Pericardium (tissue), 1 donor: Measurements from ENCODE around the gene TYRP1.

DNA sequence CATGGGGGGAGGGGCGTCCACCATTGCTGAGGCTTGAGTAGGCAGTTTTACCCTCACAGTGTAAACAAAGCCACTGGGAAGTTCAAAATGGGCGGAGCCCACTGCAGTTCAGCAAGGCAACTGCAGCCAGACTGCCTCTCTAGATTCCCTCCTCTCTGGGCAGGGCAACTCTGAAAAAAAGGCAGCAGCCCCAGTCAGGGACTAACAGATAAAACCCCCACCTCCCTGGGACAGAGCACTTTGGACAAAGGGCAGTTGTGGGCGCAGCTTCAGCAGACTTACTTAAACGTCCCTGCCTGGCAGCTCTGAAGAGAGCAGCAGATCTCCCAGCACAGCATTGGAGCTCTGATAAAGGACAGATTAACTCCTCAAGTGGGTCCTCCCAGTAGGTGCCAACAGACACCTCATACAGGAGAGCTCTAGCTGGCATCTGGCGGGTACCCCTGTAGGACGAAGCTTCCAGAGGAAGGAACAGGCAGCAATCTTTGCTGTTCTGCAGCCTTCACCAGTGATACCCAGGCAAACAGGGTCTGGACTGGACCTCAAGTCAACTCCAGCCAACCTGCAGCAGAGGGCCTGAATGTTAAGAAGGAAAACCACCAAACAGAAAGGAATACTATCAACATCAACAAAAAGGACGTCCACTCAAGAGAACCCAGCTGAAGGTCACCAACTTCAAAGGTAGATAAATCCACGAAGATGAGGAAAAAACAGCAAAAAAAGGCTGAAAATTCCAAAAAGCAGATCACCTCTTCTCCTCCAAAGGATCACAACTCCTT is 52.9 kb downstream of the ERMP1 start:
- RRBS = no CpG with 5 or more reads among the region's 8 CpGs

DNA sequence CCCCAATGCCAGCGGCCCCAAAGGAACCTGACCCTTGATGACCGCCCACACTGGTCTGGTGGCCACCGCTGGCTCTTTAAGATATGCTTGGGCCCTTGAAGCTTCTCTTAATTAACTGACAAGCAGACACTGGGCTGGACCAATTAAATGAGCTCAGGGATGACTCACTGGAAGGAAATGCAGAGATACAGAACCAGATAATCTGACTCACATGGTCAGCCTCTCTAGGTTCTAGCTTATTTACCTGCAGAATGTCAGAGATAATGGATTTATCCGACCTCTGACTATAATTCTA is 11.2 kb upstream of the MLANA start:
- RRBS = no CpG with 5 or more reads among the region's 4 CpGs

GRCh38 chr9:6106992-6107361 is 91.6 kb upstream of the RANBP6 start:
- RRBS = no CpG with 5 or more reads among the region's 2 CpGs

DNA sequence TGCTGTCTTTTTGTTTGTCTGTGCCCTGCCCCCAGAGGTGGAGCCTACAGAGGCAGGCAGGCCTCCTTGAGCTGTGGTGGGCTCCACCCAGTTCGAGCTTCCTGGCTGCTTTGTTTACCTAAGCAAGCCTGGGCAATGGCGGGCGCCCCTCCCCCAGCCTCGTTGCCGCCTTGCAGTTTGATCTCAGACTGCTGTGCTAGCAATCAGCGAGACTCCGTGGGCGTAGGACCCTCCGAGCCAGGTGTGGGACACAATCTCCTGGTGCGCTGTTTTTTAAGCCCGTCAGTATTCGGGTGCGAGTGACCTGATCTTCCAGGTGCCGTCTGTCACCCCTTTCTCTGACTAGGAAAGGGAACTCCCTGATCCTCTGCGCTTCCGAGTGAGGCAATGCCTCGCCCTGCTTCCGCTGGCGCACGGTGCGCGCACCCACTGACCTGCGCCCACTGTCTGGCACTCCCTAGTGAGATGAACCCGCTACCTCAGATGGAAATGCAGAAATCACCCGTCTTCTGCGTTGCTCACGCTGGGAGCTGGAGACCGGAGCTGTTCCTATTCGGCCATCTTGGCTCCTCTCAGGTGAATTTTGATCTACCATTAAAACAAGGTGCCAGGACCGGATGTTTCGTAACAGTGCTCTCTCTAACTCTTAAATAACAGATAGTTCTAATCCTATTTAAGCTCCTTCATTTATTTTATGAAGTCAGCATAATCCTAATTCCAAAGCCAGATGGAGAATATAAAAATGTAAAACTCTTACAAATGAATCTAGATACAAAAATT is 32.8 kb upstream of the IL33 start:
- RRBS = 91% methylated on average over 1 of the region's 31 CpGs

- RRBS = no CpG with 5 or more reads among the region's 2 CpGs
Observed at GRCh38 chr9:6477495-6477961, 64.5 kb downstream of the UHRF2 start.

- RRBS = no CpG with 5 or more reads among the region's 8 CpGs
Observed at GRCh38 chr9:6562857-6563487, 82.6 kb downstream of the GLDC start.

GRCh38 chr9:6689773-6690579 is 44.4 kb upstream of the GLDC start:
- RRBS = no CpG with 5 or more reads among the region's 4 CpGs

GRCh38 chr9:6692637-6693253 is 47.2 kb upstream of the GLDC start:
- RRBS = no CpG with 5 or more reads among the region's 7 CpGs

GRCh38 chr9:6715653-6715965 is 42.2 kb upstream of the KDM4C start:
- RRBS = no CpG with 5 or more reads among the region's 12 CpGs

DNA sequence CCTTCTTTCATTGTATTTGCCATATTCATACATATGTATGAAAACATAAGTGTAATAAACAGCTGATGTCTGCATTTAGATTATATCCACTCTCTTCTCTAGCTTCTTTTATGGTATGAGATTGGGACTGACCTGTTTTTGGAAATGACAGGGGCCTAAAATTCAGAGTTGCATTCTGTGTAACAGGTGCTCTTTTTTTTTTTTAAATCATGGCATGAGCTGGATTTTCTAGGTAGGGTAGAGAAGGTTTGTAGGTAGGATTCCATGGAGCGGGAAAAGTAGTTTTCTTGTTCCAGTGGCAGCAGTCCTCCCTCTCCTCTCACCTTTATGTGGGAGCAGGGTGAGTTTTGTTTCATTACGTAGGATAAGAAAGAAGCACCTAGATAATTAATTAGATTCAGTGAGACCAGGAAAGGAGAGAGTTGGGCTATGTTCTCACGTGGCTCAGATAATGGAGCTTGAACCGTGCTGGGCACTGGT is 132.7 kb downstream of the KDM4C start:
- RRBS = no CpG with 5 or more reads among the region's 4 CpGs

- RRBS = no CpG with 5 or more reads among the region's 2 CpGs
Observed at GRCh38 chr9:7879309-7879906, 79.8 kb upstream of the DMAC1 start.

DNA sequence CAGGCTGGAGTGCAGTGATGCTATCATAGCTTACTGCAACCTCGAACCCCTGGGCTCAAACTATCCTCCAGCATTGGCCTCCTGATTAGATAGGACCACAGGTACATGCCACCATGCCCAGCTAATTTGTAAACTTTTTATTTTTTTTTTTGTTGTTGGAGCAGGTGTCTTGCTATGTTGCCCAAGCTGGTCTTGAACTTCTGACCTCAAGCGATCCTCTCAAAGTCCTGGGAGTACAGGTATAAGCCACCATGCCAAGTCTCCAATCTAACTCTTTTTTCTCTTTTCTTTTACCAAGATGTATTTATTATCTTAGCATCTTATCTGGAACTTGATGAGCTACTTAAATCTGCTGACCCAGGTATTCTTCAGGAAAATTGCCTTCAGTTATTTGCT is 158.1 kb upstream of the DMAC1 start:
- RRBS = no CpG with 5 or more reads among the region's 2 CpGs

- RRBS = no CpG with 5 or more reads among the region's 5 CpGs
Observed at GRCh38 chr9:7982846-7983329, 183.3 kb upstream of the DMAC1 start.

- RRBS = no CpG with 5 or more reads among the region's 2 CpGs
Observed at GRCh38 chr9:8958362-8958627, 1158.7 kb upstream of the DMAC1 start.

- RRBS = no CpG with 5 or more reads among the region's 4 CpGs
Observed at GRCh38 chr9:12693154-12693920, at the start of gene TYRP1. TYRP1 (plus strand) TSS chr9:12693385.

GRCh38 chr9:12775640-12776052 is 826 bp downstream of the LURAP1L start:
- RRBS = 3% methylated on average over 10 of the region's 28 CpGs

DNA sequence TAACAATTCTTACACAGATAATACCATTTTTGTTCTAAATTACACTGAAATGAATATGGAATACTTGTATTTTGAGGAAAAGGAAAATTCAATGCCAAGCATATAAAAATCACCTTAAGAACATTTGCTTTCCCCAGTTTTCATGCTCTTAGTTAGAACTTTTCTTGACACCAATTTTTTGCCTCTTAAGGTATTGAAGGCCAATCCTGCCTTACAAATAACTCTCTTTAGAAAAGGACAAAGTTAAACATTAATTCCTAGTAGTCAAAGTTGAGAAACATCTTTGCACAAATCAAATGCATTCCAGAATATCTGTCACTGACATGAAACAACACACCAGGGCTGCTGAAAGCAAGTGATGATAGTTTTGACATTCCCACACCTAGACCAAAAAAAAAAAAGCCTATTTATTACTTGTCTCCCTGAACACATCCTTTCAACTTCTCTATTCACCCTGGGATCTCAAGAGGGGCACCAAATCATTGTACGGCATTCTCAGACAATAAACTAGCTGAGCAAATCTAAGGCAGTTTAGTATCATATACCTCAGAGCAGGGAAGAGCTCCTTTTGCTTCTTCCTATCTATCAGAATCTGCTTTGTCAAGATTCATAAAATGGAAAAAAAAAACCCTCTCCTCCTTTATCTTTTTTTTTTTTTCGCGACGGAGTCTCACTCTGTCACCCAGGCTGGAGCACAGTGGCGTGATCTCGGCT is 176.8 kb downstream of the MPDZ start:
- RRBS = no CpG with 5 or more reads among the region's 6 CpGs

DNA sequence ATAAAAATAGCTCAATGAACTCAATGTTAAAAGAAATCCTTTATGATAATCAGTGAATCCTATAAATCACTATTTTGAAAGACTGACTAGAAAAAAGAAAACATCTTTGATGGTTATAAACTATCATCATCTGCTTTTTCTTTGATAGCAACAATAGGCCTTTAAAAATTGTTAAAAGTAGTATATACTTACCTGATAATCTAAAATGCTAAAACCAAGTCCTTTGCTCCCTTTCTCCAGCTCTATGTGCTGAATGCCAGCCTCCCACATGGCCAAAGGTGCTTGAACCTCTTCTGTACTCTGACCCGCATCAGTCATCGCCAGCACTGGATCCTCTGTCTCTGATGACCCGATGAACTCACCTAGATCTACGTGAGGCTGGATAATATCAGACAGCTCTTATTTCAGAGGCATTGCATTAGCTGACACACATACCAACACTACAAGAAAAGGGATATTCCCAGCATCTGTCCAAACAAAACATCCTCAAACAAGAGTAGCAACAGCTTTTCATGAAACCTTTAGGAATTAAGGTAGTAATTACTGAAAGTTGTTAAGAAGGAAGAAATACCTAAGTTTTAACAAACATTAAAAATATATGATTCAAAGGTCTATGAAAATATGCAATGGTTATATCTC is 89.5 kb downstream of the MPDZ start:
- RRBS = no CpG with 5 or more reads among the region's 4 CpGs

GRCh38 chr9:13274886-13275585 is 4.5 kb downstream of the MPDZ start:
- RRBS = no CpG with 5 or more reads among the region's 3 CpGs

GRCh38 chr9:13431035-13431603 is 151.6 kb upstream of the MPDZ start:
- RRBS = no CpG with 5 or more reads among the region's 12 CpGs